Measurements from ENCODE around the genes SPIN4 and YIPF6.

GRCh38 chrX:55727692-55728565 lies 10.4 kb downstream of the RRAGB start:
- RRBS, 2 experiments: no CpG with 5 or more reads among the region's 3 CpGs

DNA sequence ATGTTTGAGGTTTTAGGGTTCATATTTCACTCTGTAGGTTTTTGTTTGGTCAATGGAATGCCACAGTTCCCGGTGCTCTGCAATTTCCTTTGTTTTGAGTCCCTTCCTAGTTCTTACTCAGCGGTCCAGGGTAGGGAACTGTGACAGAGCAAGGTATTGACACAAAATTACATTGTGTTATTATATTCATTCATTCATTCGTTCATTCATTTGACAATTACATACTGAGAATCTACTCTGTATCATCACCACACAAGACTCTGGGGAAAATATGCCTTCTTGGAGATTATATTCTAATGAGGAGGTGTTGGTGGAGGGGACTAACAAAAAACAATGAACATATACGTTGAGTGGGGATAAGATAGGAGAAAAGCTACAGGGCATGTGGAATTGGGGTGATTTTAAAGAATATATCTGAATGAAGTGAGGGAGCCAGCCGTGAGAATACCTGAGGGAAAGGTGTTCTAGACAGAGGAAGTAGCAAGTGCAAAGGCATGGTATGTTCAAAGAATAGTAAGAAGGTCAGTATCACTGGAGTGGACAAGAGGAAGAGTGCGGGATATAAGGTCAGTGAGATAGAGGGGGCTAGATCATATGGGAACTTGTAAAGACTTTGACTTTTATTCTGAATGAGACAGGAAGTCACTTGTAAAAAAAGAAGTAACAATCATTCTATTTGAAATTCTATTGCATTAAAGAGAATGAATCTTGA lies 192.6 kb downstream of the RRAGB start:
- RRBS, 2 experiments: no CpG with 5 or more reads among the region's 6 CpGs

DNA sequence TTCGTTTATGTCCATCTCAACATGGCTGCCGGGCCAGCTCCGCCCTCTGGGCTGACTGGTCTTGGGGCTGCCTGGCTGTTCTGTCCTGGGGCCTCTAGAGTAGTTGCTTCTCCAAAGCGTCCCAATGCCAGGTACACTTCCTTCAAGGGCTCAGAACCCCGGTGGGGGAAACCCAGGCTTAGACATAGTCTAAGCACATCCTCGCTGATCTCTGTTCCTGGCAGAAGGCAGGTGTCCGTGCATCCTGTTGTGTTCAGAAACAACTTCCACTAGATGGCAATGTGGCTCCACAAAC lies 35.2 kb downstream of the NBDY start:
- RRBS, 2 experiments: 63 to 75% methylated on average over 2 to 3 of the region's 7 CpGs

DNA sequence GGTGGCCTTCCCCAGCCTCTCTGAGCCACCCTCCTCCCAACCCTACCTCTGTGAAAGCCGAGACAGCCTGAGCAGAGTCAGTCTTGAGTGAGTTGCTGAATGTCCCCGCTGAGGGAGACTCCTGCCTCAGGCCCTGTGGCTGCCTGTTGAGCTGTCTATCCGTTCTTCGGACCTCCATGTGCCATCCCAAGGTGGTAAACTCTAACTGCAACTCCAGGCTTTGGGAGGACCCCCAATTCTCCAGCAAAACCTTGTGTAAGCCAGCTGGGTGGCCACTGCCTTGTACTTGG lies 37.7 kb downstream of the NBDY start:
- RRBS, 2 experiments: no CpG with 5 or more reads among the region's 4 CpGs

DNA sequence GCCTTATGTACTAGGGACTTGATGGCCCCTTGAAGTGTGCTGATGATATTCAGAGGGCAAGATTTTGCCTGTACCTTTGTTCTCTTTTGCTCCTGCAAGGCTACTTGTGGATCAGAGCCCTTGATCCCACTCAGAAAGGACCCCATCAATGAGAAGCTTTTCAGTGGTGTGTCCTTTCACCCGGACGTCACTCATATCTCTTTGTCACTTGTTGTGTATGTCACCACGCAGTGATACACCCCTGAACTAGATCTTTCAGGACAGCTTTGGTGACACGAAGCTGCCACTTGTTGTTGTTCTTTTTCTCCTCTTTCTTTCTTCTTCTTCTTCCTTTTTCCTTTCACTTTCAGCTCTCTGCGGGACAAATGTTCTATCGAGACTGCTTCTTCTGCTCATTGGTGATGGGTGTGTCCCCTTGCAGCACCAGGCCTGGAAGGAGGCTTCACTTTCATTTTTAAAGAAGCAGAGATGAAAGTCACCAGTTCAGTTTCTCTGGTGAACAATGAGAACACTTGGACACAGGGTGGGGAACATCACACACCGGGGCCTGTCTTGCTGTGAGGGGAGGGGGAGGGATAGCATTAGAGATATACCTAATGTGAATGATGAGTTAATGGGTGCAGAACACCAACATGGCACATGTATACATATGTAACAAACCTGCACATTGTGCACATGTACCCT lies 83.6 kb downstream of the NBDY start:
- RRBS, 2 experiments: no CpG with 5 or more reads among the region's 7 CpGs

DNA sequence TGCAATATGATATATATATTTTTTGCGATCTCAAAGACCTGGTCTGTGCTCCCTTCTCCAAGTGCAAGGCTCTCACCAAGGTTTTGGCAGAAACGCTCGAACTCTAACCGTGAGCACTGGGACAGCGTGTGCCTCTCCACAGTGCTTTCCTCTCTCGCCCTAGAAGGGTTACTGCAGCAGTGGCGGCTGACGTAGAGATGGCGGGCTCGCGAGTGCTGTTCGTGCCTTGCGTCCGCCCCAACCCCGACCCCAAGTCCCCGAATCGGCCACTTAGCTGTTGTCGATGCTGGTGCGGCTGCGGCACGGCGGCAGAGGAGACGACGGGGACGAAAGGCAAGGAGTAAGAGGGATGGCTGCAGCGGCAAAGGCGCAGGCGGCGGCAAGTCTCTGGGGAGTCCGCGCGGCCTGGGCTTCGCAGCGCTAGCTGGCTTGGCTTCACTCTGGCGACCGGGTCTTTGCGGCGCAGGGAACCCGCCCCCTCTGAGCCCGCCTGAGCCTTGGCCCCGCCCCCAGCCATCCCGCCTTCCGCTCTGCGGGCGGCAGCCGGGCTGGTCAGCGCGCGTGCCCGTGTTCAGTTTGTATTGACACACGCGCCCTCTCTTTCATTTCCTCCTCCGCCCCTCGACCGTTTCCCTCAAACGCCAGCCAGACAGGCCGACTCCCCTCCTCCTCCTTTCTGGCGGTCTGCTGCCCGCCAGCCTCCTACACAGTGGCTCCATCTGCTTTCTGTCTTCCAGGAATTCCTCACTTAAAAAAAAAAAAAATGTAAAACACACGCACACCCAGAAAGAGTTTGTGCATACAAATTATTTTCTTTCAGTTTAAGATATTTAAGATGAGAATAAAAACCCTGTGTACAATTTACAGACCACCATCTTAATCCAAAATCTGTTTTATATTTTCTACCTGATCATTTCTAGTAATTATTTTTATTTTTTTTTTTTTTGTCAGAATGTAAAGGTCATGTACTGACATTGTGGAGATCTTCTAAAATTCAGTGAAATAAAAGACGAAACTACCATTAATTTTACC lies at the start of gene SPIN4:
Gene SPIN4, minus strand, starts transcription at position 442 of the 1,032 bp plus-strand sequence.
- RRBS, 2 experiments: under 1 to 6% methylated on average over 9 of the region's 61 CpGs

- RRBS, 2 experiments: no CpG with 5 or more reads among the region's 2 CpGs
Observed at GRCh38 chrX:63503577-63504212, 152.6 kb upstream of the SPIN4 start.

GRCh38 chrX:63754264-63755256 lies 30.5 kb downstream of the ARHGEF9 start:
- RRBS, 2 experiments: 2 to 5% methylated on average over 5 of the region's 53 CpGs

GRCh38 chrX:64055112-64055385 lies 150.5 kb downstream of the AMER1 start:
- RRBS, 2 experiments: no CpG with 5 or more reads among the region's 2 CpGs

- RRBS, 2 experiments: no CpG with 5 or more reads among the region's 1 CpG
Observed at GRCh38 chrX:64958845-64959455, 17.3 kb downstream of the ZC4H2 start.

- RRBS, 2 experiments: no CpG with 5 or more reads among the region's 5 CpGs
Observed at GRCh38 chrX:65517990-65518662, 16.5 kb downstream of the LAS1L start.

DNA sequence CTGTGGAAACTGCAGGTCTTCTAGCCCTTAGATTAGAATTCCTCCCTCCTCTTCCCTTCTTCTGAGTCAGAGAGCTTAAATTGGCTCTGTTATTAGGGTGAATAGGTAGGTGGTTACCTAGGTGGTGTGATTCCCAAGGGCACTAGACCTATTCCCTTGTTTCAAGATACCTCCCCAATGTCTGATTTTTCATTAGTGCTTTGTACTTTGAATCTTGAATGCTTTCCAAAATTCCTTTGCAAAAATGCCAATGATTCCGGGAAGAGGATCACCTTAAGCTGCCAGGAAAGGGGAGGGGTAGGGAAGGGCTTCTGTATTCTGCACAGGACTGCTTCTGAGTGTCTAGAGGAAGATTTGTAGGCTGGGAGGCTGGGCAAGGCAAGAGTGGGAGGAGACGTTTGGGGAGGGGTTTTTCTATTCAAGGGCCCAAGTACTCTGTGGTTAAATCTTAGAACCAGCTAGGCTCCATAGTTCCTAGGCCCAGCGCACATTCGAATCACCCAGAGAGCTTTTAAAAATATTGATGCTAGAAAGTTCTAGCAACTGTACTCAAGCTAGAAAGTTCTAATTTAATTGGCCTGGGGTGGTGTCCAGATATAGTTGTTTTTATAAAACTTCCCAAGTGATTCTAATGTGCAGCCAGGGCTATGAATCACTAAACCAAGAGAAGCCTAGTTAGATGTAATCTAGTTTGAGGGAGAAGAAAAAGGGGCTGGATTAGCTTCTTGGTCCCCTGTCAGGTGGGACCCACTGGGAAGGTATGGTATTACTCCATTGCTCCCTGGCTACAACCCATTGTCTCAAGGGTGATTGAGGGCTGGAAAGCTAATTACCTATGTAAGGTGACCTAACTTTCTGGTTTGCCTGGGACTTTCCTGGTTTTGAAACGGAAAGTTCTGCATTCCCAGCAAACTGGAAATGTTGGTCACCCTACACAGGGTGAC lies 24.2 kb upstream of the MSN start:
- RRBS, 2 experiments: no CpG with 5 or more reads among the region's 5 CpGs

DNA sequence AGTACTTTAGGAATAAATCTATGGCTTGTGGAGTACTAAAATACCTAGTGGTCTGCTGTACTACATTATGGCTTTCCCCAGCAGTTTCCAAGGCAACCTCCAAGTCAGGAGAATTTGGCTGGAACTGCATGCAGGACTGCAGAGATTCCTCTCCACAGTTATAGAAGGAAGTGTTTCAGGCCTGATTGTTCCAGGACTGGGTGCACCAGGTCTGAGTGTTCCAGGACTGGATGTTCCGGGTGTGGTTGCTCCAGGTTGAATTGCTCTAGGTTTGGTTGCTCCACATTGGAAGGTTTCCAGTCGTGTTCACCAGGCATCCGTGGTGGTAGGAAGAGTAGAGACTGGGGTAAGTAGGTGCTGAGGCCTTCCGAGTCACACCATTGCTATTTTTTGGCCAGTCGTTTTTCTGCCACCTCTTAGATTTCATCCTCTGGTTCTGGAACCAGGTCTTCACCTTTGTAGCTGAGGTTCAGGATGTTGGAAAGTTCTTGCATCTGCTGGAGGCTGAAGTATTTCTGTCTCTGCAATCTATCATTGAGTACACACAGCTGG lies 105.4 kb downstream of the MSN start:
- RRBS, 2 experiments: no CpG with 5 or more reads among the region's 5 CpGs

DNA sequence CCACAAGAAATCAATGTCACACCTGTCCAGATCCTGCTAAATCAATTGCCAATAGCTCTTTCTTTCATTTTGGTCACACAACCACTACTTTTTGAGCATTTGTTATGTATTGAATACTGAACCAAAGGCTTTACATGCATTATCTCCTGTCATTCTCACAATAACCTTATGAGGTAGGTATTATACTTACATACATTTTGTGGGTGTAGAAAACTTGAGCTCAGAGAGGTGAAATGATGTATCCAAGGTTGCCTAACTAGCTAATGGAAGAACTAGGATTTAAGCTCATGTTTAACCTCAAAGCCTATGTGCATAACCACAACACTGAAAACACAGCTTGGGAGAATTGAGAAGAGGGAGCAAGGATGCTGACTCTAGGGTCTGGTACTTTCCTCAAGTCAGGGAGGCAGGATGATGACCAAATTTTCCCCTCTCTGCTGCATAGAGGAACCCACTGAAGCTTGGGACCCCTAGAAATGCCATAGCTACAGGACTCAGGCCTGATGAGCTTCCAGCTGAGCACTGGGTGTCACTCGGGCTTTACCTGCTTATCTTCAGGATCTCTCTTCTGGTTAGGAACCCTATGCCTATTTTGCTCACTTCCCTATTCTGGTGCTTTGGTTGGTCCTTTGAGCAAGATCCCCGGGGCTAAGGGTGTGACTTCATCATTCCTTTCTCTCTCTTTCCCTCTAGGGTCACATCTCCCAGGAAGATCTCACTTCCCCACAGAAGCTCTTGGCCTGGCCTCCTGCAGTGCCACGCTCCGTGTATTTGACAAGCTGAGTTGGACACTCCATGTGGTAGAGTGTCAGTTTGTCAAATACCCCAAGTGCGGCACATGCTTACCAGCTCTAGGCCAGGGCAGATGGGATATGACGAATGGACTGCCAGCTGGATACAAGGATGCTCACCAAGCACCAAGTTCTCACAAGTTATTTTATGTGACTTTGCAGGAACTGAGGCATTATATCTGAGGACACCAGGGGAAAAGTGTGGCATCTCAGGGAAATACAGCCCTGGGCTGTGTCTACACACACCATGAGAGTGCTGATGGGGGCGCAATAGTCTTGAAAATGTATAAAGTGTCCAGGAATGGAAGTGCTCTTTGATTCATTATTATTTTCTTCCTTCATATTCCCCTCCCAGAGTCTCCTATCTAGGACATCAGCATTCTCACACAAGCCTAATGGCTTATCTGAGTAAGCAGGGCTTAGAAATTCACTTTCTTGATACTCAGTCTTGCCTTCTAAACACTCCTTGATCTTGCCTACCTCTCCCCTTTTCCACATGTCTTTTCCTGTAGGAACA lies 21.3 kb downstream of the VSIG4 start:
- RRBS, 2 experiments: no CpG with 5 or more reads among the region's 7 CpGs

GRCh38 chrX:67784775-67785021 lies 240.9 kb downstream of the AR start:
- RRBS, 2 experiments: no CpG with 5 or more reads among the region's 1 CpG

DNA sequence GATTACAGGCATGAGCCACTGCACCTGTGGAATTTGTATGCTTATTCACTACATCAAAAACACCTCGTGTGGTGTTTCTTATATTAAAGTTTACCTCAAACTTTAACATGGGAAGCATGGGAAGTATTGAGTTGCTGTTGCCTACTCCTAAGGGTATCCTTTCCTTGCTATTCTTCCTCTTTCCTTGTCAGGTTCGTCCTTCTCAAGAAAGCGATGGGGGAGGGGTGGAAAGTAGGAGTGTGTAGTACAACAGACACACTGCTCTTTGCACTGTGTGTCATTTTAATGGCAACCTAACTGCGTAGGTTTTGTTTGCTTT lies 10.3 kb upstream of the YIPF6 start:
- RRBS, 2 experiments: no CpG with 5 or more reads among the region's 4 CpGs

GRCh38 chrX:68497983-68499154 lies at the start of gene YIPF6:
YIPF6 (plus strand) TSS chrX:68499051.
- RRBS, 2 experiments: 1 to 6% methylated on average over 18 to 25 of the region's 61 CpGs

GRCh38 chrX:68831958-68832860 lies 3.4 kb downstream of the EFNB1 start:
- RRBS, 2 experiments: no CpG with 5 or more reads among the region's 19 CpGs

DNA sequence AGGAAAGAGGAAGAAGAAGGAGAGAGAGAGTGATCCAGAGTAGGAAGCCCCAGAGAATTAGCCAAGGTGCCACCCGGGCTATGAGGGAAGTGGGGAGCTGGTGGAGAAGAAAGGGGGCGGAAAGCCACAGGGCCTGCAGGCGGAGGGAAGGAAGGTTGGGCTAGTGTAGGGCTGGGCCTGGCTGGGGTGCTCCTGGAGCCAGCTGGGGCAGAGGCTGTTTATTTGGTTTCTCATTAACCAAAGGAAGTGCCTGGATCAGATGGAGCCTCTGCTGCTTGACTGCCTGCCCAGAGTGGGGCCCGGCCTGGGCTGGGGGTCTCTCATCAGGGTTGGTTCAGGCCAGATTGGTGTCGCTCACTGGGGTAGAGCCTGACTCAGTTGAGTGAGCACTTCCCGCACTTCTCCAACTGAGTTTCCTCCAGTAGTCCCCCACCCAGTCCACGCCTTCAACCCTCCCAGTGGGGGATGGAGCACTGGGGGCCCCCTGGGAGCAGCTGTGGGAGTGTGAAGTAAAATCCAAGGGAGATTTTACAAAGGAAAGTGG lies 14.3 kb downstream of the EFNB1 start:
- RRBS, 2 experiments: no CpG with 5 or more reads among the region's 7 CpGs